SJCRH30 (cell line): ENCODE measurements around the gene TSPAN11.

- RAMPAGE, long total RNA: no peak
These were observed 7.6 kb upstream of the MANSC4 start for GRCh38 chr12:27787497-27788093.

DNA sequence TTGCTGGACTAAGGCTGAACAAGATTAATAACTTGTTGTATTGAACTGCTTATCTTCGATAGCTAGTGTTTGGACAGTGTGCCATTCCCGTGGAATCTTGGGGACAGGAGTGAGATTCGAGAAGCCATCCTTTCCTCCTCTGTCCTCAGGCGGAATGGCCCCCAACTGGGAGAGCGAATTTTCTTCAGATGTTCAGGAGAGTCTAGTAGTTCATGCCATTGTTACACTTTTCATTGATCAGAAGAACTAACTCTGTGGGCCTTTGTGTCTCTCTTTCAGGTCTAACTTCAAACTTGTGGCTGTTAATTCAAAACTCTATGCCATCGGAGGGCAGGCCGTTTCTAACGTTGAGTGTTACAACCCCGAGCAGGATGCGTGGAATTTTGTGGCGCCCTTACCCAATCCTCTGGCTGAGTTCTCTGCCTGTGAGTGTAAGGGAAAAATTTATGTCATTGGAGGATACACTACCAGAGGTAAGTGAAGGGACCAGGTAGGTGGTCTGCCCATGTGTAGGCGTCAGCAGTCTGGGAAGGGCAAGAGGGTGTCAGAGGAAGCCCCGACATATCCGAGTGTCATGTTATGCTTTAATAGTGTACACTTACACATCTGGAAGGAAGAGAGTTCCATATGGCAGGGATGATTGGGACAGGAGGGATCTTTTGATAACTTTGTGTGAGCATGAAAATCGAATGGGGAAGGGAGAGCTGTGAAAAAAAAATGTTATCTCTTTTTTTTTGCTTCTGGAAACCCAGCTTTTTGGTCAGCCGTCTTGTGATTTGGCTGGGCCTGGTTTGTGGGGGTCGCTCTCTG is 11.6 kb upstream of the MANSC4 start:
- RAMPAGE, long total RNA: no peak

DNA sequence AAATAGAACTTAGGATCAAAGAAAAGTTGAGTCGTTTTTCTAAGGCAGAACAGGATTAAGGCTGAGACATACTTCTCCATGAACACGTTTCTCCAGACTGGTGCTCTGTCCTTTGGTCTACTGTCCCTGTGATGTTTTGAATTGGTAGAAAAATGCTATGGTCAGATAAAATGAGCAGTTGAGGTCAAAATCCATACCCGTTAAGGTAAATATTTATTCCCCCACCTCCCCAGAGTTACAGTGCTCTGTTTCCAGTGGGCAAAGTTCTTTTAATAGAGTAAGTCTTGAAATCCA is 74.6 kb downstream of the PTHLH start:
- RAMPAGE, long total RNA: no peak

- RAMPAGE, long total RNA: no peak
These were observed 2.6 kb downstream of the PTHLH start for GRCh38 chr12:27969663-27970695.

DNA sequence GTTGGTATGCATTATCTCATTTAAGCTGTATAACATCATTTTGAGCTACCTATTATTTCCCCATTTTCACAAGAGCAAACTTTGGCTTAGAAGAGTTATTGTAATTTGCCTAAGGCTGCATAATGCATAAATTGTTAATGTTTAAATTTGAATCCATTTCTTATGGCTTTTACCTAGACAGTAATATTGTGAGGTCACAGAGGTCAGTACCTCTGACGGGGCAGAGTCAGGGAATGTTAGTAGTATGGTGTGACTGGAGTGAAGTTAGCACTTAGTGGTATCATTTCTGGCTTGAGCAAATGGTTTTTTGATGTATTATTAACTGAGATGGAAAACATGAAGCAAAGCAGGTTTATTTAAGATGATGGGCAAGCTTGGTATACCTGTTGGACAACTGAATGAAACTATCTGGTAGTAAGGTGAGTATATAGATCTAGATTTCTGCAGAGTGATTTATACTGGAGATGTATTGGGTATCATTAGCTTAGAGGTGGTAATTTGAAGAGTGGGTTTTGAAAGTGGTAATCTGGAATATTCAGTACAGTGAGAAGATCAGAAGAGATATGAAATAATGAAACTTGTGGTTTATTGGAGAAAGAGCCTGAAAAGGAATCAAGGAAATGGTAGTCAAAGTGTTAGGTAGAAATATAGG is 112.3 kb downstream of the CCDC91 start:
- RAMPAGE, long total RNA: no peak

GRCh38 chr12:28640472-28640739 is 450.1 kb downstream of the CCDC91 start:
- RAMPAGE, long total RNA: no peak

DNA sequence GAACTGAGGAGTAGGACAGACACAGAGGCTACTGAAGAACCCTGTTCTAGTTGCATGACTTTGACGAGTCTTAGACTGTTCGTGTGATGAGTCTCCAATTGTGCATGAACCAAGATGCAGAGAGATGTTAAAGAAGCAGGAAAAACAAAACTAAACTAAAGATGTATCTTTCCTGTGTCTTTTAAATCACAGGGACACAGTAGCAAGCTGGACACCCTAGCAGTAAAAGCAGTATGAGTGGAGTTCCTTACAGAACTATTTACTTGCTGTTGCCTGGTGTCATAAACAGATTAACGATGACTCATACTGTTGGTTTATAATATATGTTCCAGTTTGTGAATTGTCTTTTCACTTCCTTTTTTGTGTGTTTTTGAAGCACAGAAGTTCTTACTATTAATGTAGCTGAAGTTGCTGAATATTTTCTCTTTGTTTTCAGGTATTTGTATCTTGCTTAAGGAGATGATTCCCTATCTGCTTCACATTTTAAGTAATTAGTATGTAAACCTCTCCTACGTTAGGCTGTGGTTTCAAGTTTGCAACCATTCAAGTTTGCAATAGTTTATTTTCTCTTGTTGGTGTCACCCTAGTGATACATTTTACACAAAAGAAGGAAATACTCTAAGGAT is 15.7 kb downstream of the FAR2 start:
- RAMPAGE, long total RNA: no peak

DNA sequence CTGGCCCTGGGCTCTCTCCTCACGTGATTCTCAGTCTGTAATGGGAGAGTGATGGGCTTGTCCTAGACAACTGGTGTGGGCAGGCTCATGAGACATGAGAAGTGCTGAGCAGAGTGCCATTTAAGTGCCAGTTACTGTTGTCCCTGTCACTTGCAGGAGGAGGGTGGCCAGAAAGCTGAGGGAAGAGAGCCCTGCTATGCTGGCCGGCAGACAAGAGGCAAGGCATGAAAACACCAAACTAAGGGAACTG is 48.6 kb upstream of the OVCH1 start:
- RAMPAGE, long total RNA: no peak

DNA sequence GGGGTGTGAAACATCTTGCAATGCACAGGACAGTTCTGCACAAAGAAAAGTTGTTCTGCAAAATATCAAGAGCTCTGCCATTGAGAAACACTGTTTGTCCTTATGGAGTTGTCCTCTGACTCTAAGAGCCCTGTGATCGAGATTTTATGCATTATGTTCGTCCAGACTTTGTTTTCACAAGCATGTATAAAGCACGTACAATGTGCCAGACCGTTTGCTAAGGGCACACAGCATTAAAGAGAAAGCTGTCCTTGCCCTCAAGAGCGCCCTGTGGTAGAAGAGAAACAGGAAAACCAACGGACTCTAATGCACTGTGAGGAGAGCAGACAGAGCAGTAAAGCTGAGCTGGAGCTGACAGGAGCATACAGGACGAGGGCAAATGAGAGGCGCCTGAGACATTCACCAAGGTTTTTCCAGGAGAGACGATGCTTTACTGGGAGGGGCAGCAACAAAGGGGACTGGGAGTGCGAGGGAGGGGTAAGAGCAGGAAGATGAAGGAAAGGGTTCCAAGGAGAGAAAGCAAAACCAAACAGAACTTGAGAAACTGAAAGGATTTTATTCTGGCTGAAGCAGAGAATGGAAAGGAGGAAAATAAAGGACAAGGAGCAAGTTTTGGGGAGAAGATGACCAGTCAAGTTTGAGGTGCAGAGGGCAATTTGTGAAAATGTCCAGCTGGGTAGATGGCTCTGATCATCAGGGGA is 66.2 kb upstream of the OVCH1 start:
- RAMPAGE, long total RNA: no peak

DNA sequence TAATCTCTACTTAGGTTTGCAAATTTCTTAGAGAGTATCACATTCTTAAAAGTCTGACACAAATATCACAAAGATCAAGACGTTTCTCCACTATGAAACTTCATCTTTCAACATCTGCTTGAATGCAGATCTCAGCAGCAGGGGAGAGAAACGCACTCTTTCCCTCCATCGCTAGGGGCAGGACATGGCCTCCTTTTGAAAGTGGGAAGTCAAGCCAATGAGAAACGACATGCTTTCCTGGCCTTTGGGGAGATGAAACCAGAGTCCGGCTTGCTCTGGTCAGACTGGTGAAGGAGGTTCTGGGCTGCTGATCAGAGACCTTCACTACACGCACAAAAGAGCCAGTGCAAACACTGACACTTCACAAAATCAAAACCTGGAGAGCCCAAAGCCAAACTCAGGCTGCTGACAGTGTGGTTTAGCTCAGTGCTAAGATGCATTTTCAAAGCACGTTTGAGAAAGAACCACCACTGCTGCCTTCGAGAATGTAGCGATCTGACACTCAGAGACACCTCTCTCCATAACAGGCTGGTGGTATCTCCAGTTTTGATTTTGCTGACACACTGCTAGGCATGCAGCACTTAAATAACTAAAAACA is 93.7 kb upstream of the OVCH1 start:
- RAMPAGE, long total RNA: no peak

- RAMPAGE, long total RNA: no peak
These were observed 106.6 kb upstream of the OVCH1 start for GRCh38 chr12:29603994-29604612.

GRCh38 chr12:29782881-29783524 is 739 bp downstream of the TMTC1 start:
- RAMPAGE, long total RNA: no peak

DNA sequence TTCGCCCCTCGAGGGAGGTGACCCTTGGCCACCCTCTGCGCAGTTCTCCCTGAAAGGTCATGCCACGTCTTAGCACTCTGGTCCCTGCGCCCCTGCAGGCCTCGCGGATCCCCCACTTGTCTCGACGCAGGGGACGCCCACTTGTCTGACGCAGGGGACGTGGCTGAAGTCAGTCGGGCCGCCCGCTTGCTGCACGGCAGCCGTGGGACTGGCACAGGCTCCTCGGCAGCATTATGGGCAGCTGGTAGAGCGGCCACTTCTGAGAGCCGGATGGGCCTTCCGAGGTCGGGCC is 40.7 kb upstream of the CAPRIN2 start:
- RAMPAGE, long total RNA: no peak

- RAMPAGE, long total RNA: no peak
These were observed at the start of gene TSPAN11 for GRCh38 chr12:30925980-30927047. Gene TSPAN11 (plus strand): TSS chr12:30926748.

DNA sequence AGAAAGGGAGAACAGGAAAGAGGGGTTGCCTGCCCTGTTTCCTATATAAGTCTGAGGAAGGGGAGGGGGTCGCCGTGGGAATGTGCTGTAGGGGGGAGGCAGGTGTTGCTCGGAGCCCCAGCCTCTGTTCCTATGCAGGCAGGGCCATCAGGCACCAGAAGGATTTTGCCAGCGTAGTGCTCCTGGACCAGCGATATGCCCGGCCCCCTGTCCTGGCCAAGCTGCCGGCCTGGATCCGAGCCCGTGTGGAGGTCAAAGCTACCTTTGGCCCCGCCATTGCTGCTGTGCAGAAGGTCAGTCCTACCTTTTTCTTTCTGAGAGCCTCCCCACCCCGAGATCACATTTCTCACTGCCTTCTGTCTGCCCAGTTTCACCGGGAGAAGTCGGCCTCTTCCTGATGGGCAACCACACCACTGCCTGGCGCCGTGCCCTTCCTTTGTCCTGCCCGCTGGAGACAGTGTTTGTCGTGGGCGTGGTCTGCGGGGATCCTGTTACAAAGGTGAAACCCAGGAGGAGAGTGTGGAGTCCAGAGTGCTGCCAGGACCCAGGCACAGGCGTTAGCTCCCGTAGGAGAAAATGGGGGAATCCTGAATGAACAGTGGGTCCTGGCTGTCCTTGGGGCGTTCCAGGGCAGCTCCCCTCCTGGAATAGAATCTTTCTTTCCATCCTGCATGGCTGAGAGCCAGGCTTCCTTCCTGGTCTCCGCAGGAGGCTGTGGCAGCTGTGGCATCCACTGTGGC is 29.9 kb downstream of the DDX11 start:
- RAMPAGE, long total RNA: no peak

DNA sequence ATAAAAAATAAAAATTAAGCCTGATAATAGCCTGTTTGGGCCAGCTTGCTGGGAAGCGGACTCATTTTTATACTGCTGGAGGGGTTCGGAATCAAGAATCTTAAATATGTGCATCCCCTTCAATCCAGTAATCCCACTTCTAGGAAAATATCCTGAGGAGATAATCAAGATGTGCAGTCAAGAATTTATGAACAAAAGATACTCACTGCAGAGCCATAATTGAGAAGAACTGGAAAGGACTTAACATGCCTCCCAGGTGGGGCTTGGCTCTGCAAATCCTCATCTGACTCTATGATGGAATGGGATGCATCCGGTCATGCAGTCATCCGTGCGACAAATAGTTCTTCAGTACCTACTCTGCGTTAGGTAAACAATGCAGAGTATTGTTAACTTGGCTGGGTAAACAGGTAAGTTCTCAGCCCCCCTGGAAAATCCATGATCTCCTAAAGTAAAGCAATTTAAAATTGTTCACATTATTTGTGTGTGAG is 43.6 kb upstream of the SINHCAF start:
- RAMPAGE, long total RNA: no peak

DNA sequence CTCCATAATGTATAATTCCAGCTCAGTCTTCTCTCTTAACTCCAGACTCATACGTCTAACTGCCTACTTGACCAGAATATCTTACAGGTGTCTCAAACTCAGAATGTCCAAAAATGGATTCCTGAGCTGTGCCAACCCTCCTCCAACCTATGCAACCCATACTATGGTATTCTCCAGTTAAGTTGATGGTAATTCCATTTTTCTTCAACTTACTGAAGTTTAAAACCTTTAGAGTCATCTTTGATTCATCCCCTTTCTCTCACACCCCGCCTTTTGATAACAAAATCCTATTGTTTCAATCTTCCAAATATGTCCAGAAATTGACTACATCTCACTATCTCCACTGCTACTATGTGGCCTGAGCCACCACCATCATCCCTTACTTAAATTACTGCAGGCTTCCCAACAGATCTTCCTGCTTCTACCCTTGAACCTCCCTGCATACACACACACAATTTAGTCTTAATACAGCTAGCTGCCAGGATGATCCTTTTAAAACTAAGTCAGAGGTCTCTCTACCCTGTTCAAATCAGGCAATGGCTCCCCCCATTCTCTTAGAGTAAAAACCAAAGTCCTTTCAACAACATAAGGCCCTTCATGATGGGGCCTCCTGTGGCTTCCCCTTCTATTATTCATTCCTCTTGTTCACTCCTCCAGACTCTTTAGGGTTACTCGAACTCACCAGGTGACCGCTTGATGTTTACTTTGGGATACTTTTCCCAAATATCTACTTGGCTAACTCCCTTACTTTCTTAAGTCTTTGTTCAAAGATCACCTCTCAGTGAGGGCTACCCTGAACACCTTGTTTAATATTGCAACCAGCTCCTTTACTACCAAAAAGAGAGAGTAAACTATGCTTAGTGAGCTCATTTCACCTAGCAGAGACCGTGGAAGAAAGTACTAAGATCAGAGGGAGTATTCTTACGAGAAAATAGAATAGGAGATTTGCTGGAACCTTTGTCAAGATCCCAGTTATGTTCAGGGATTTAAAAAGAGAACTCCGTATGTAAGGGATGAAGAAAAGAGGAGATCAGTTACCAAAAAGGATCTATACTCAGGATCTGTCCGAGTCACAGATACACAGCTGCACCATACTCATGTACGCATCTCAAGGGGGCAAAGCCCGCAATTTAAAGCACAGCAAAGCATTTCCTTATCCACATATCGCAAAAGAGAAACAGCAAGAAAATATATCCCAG is 30.4 kb downstream of the DENND5B start:
- RAMPAGE, long total RNA: no peak

- RAMPAGE, long total RNA: no peak
These were observed 20.0 kb downstream of the DENND5B start for GRCh38 chr12:31570861-31571344.

DNA sequence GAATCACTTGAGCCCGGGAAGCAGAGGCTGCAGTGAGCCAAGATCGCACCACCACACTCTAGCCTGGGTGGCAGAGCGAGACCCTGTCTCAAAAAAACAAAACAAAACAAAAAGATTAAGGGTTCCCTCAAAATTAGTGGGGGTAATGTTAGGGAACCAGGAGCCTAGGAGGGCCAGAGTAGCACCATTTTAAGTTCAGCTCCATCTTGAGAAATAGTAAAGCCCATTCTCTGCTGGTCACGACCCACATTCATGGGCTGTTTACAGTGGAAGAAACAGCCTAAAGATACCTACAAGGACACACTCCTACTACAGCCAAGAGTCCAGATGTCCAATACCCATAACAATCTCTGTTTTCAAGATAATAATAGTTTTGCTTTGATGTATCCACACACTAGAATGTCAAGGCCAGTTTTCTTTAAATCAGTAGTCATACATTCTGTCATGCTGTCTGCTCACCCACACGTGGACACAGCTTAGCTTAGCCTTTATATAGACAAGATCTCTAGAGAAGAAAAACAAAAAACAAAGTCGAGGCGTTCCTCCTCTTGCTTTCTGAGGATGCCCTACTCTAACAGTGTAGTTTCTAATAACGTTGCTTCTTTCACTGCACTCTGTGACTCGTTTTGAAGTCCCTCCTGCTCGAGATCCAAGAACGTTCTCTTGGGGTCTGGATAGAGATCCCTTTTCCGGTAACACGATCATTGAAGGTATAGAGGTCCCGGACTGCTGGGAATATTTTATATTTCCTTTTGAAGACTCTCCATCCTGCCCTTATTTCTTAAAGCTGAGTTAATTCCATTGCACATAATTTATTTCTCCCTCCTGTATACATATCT is 17.9 kb upstream of the ETFBKMT start:
- RAMPAGE, long total RNA: no peak

DNA sequence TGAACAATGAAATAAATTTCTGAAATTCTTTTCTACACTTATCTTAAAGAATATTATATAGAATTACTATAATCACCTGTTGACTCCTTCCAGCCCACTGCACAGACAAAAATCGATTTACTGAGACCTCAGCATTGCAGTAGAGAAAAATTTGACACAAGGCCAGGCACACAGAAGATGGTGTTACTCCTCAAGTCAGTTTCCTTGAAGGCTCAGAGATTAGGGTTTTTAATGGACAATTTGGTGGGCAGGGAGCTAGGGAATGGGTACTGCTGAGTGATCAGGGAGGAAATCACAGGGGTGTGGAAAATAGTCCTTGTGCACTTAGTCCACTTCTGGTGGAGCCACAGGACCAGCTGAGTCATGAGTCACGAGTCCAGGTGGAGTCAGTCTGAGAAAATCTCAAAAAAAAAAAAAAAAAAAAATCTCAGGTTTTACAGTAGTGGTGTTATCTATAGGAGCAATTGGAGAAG is 28.0 kb upstream of the AMN1 start:
- RAMPAGE, long total RNA: no peak